ENCODE measurements around the gene HCLS1.

DNA sequence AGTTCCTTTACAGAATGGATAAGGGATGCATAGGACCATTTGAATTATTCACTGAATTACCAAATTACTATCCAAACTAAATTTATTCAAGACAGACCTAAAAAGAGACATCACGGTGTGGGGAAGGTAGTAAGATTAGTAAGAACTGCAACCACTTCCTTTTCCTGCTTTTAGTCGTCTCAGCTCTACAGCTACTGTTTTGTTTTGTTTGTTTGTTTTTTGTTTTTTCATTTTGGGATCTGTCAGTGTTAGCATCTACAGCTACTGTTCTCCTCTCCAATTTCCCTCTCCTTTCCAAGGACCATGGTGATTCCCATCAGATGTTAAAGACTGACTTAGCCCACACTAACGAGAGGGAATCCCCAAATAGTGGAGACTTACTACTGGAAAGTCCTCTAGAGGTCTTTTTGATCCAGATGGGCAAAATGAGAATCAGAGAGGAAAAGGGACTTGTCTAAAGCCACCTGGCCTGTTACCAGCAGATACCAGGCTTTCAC, 6.1 kb downstream of the HCLS1 start:
- PRO-cap = no peak

DNA sequence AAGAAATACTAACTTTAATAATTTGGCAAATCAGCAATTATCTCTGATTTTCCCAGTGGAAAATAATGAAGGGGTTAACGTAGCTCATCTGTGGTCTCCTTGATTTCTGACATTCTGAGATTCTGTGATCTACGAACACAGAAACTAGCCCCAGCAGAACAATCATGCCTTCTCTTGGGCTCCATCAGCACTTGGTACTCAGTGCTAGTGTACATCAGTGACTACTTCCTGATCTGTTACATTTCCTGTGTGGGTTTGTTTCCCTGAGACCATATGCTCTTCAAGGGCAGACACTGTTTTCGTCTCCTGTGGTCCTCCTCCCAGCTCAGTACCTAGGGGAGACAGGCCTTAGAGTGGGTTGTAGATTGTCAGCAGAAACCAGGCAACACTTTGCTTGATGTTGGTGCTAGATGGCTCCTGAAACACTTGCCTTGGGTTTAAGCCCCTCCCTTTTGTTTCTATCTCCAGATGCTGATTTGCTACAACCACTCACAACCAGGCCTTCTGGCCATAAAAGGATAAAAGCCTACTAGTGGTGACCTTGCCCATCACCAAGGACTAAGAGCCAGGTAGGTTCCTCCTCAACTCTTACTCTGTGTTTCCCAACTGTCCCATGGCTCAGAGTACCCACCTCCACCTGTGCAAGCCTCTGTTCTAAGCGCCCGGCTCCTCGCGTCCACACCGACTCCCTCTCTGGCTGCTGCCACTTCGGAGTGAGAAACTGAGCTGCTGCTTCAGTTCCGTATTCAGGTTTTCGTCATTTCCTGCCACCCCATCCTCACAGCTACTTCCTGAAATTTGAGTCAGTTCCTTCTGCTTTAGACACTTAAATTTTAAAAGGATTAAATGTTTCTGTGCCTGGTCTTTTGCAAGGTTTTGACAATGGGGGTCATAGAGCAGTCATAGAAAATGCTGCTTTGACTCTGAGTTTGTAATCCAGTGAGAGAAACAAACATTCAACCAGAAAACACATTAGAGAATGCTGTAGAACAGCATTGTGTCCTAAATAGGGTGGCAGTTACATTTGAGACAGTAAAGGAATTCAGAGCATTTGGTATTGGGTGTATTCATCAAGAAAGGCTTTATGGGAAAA, at the start of gene HCLS1:
TSS of gene HCLS1 (minus strand) at position 715 of the 1,093 bp plus-strand sequence.
- PRO-cap = bidirectional peak, plus-strand start at position 328 of the sequence, minus-strand start at position 200 of the sequence; bidirectional peak, plus-strand start at position 806 of the sequence, minus-strand start at position 695 of the sequence

- PRO-cap = no peak
Observed at GRCh38 chr3:121667257-121667879, 6.7 kb upstream of the HCLS1 start.

- PRO-cap = no peak
Observed at GRCh38 chr3:121726784-121727294, 22.7 kb downstream of the GOLGB1 start.

DNA sequence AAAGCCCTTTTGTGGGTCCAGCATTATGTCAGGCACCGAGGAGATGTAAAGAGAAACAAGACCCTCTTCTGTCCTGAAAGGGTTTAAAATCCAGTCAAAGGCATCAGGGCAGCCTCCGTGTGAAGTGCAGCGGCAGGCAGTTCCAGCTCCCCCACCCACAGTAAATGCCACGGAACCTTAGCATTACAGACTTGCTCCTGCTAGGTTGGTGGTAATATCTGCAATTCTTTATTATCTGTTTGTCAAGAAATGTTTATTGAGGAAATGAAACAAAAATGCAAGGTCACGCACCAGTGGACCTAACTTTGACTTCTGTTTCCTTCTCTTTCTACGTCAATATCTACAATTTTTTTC, 19.1 kb downstream of the ILDR1 start:
- PRO-cap = no peak

GRCh38 chr3:122560851-122561050, 3.3 kb downstream of the PARP9 start:
- PRO-cap = no peak

DNA sequence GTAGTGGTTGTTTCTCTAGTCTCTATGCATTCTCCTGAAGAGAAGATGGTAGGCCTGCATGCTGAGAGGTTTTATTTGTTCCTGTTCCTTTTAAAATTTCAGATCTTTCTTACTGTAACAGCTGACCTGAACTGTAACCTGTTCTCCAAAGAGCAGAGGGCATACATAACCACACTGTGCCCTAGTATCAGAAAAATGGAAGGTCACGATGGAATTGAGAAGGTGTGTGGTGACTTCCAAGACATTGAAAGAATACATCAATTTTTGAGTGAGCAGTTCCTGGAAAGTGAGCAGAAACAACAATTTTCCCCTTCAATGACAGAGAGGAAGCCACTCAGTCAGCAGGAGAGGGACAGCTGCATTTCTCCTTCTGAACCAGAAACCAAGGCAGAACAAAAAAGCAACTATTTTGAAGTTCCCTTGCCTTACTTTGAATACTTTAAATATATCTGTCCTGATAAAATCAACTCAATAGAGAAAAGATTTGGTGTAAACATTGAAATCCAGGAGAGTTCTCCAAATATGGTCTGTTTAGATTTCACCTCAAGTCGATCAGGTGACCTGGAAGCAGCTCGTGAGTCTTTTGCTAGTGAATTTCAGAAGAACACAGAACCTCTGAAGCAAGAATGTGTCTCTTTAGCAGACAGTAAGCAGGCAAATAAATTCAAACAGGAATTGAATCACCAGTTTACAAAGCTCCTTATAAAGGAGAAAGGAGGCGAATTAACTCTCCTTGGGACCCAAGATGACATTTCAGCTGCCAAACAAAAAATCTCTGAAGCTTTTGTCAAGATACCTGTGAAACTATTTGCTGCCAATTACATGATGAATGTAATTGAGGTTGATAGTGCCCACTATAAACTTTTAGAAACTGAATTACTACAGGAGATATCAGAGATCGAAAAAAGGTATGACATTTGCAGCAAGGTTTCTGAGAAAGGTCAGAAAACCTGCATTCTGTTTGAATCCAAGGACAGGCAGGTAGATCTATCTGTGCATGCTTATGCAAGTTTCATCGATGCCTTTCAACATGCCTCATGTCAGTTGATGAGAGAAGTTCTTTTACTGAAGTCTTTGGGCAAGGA, 4.6 kb downstream of the DTX3L start:
- PRO-cap = no peak

DNA sequence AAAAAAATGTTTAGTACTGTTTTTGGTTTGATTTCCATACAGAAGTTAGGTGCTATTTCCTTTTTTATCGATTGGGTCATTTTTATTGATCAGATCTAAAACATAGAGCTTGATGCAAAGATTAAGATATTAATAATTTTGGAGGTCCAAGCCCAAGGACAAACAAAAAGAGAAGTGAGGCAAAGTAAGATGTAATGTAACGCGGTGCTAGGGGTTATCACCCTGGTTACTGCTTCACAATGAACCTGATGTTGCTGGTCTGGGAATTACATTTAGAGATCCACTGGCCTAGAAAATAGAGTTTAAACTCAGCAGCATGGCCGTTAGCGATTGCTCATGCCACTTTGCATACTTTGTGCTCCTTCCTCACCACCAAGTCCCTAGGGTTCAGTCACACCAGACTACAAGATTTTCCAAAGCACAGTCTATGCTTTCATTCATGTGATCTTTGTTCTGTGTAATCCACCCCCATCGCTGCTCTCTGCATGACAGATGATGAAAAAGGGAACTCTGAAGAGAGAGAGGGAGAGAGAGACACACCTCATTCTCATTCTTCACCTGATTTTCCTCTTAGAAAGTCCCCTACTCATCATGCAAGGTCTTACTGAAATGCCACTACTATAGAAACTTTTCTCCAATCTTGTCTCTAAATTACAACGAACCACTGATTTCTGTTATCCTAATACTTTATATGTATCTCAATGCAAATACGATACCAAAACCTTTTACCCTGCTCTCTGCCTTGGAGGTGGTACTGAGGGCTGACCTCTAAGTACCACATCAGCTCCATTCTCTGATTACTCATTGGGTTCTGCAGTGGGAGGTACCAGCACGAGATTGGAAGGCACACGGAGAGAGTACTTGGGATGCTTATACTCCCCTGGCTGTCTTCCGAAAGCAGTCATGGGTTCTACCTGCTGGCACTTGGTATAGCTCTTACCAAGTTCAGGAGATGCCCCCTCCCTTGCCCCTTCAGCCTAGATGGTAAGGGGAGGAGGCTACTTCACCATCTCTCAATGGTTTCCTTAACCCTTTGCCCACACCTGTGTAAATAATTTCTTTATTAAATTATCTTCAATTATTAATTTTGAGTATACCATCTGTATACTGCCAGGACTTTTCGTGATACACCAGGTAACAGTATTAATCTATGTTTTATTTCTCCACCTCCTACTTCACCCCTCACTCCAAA, 1.1 kb upstream of the PARP15 start:
- PRO-cap = bidirectional peak, plus-strand start at position 507 of the sequence, minus-strand start at position 398 of the sequence

DNA sequence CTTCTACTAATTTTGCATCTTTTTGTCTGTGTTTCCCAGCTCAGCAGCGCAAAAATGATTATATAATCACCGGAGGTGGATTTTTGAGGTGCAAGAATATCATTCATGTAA, 33.4 kb downstream of the PARP14 start:
- PRO-cap = no peak

DNA sequence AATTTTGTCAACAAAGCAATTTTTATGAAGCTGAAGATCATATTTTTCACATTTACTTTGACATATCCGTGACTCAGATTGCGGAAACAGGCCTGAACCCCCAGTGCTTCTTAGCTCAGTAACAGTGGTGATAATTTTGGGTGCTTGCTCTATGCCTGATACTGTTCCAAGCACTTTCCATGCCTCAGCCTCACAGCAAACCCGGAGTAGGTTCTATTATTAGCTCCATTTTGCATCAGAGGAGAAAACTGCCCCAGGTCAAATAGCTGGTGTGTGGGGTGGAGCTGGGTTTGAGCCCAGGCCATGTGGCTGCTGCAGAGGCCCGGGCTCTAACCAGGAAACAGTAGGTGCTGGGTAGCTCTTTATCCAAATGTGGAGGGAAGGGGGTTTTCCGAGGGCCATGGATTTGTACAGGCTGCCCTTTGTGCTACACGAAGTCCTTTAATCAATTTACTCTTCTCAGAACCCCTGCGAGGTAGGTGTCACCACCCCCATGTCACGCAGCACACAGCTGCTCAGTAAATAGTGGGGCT, 99.1 kb downstream of the SLC49A4 start:
- PRO-cap = no peak

GRCh38 chr3:123143691-123144553, 57.8 kb upstream of the SEC22A start:
- PRO-cap = no peak

DNA sequence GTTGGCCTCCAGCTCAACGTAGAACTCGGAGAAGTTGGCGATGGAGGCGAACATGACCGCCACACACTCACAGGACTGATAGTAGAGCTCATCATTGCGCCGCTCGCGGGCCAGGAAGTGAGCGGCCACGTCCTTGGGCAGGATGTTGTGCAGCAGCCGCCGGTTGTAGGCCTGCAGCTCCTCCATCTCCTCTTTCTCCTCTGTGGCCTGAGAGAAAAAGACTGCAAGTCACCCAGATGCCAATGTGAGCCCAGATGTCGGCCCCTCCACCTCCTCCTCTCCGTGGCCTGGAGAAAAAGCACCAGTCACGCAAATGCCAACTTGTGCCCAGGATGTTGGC, 89.4 kb downstream of the SEC22A start:
- PRO-cap = no peak

GRCh38 chr3:123330287-123331453, 118.2 kb downstream of the ADCY5 start:
- PRO-cap = unidirectional peak, plus-strand start at chr3:123330824

GRCh38 chr3:123404186-123405638, 44.2 kb downstream of the ADCY5 start:
- PRO-cap = no peak

DNA sequence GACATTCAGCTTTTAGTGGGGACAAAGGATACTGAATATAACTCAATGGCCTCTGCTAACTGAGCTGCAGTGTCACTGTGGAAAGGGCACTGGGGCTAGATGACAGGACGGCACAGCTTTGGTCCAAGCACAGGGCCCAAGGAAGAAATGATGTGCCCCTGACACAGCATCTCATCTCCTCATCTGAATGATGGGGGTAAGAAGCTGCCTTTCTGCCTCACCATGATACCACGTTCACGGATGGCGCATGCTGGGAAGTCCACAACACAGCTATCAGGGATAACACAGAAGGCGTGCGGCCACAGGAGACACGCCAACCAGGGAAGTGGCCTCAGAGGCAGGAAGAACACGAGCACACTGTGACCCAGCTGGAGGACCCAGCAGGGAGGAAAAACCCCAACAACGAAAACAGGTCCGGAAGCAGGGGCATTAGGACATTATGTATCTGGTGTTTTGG, 62.0 kb downstream of the HACD2 start:
- PRO-cap = unidirectional peak, minus-strand start at position 327 of the sequence; bidirectional peak, plus-strand start outside the sequence, minus-strand start at position 327 of the sequence

DNA sequence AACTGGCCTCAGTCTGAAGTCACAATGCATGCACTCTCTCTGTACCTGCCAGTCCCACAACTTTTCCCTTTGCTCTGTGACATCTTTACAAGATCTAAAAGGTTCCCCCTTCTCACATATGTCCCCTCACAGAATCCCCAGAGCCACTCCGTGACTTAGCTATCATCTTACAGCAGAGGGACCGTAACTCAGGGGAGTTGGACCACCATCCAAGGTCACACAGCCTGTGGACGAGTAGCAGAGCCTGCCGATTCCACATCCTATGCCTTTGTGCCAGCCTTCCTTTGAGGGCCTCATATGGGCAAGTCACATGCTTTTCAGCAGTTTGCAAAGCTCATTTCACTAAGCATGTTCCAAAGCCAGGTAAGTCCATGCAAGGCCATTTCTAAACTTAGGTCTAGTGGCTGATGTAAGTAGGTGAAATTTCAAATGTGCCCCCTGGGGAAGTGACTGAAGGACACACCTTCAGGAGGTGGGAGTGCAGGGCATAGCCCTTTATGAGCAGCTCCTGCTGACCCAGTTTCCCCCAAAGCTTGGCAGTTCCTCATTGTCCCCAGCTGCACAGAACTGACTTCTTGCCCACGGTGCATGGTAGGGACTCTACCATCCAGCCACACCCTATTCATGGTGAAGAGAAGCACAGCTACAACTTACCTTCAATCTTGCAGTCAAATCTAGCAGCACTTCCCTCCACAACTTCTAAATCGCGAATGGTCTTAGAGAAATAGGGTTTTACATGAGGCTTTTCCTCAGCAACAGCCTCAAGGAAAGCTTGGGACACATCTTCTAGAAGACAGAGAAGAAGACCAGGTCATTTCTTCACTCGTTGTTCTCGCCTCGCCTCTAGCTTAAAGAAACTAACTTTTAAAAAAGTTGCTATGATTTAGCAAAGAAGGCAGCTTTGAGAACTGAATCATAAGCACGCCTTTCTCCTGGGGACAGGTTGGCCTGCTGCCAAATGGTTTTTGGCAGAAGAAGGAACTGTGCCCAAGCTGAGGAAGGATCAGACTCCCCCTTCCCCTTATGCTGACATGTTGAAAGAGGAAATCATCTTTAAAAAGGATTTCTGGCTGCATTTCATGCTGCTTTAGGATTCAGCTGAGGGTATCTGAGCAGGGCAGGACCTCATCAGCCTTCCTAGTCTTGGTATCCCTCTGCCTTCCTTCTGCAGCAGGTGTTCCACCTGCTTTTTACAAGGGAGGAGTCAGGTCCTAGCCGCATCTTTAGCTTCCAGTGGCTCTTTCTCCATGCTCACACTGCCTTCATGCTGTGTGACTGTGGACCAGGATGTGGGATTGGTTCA, 33.6 kb upstream of the HACD2 start:
- PRO-cap = no peak

GRCh38 chr3:123657092-123657373, 72.2 kb upstream of the HACD2 start:
- PRO-cap = no peak

DNA sequence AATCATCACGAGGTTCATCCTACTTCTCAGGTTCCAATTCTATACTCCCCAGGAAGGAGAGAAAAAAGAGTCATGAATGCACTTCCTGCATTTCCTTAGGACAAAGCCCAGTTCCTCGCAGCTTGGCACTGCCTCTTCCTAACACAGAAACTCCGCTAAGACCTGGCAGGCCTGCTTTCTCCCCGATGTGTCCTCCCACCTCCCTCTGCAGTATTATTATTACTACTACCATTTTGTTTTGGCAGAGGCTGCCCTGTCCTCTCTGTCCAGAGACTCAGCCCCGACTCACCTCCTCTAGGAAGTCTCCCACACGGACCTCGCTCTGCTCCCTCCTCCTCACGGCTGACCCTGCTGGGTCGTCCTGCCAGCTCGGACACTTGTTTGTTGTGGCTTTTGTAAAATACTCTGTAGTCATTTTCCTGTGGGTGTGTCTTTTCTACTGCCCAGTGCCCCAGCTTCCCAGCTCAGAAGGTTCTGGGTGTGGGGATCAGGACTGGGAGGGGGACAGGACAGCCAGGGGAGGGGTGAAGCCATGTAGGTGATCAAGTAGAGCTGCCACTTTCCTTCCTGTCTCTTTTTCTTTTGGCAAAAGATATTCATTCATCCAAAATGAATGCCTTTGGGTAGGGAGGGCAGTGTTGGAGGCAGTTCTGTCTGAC, 107.3 kb upstream of the HACD2 start:
- PRO-cap = no peak

DNA sequence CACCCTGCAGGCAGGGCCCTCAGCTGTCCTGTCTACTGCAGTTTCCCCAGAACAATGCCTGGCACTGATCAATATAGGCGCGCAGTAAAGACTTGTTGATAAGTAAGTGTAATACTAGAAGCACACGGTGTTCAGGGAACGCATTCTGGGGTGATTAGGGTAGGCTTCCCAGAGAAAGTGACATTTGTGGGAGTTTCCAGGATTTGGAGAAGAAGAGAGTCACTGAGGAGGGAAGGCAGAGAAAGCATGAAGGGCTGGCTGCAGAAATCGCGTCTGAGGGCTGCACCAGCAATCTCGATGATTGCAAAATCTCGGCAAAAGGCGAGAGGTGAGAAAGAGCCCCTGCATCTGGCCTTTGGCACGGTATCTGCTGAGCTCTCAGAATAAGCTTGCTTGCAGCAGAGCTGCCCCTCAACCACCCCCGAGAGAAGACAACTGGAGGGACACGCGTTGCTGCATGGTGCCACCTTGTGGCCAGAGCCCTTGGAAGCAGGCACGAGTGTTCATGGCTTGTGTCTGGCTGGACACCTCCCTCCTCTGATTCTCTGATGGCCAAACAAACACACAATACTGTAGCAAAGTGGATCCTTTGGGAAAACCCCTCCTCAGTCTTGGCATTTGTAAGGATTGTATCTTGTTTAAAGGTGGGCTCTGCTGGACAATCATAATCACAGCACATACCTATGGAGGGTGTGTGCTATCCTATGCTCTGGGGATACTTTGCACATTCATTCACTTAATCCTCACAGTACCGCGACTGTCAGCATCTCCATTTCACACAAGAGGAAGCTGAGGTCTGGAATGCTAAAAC, 134.2 kb upstream of the HACD2 start:
- PRO-cap = no peak

- PRO-cap = unidirectional peak, minus-strand start at chr3:123720063
Observed at GRCh38 chr3:123719654-123720682, 135.1 kb upstream of the HACD2 start.